GM19239 (cell line): ENCODE measurements around the gene MOB1A.

GRCh38 chr2:73897731-73898588 is 5.2 kb downstream of the ACTG2 start:
- RRBS = no CpG with 5 or more reads among the region's 9 CpGs

DNA sequence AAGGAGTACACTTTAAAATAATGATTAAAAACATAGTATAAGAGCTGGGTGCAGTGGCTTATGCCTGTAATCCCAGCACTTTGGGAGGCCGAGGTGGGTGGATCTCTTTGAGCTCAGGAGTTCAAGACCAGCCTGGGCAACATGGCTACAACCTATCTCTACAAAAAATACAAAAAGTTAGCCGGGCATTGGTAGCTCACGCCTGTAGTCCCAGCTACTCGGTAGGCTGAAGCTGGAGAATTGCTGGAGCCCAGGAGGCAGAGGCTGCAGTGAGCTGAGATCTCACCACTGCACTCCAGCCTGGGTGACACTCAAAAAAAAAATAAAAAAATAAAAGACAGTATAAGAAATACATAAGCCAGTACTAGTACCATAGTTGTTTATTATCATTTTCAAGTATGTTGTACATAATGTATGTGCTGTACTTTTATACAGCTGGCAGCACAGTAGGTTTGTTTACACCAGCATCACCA is 15.5 kb upstream of the DGUOK start:
- RRBS = no CpG with 5 or more reads among the region's 4 CpGs

DNA sequence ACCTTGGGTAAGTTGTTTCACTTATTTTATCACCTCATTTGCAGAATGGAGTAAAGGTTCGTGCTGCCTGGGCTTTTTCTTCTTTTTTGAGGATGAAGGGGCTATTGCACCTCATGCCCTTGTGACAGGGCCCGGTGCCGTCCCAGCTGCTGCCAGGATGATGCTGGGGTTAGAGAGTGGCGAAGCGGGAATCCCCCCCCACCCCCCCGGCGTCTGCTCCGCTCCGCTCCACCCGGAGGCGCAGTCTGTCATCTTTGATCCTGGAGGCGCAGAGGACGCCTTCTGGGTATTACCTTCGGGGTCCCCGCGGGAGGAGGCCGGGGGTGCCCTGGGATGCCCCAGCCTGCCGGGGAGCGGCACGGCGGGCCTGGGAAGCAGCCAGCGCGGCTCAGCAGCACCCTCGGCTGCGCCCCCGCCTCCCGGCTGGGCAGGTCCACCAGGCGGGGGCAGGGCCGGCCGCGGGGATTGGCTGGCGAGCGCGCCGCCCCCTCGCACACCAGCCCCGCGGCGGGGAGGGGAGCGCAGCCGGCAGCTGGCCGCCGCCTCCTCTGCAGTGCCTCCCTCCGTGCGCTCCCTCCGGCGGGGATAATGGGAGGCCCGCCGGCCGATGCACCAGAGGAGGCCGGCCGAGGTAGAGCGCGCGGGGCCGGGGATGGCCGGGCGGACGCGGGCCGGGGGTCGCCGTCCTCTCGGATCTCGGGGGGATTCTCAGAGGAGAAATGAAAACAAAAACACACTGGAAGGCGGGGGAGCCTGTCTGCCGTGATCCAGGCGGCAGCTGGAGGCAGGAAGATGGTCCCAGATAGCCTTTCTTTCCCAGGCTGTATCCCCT is 17.7 kb downstream of the TET3 start:
- RRBS = 3% methylated on average over 33 of the region's 68 CpGs

- RRBS = no CpG with 5 or more reads among the region's 8 CpGs
Observed at GRCh38 chr2:74025818-74026696, 41.3 kb downstream of the TET3 start.

DNA sequence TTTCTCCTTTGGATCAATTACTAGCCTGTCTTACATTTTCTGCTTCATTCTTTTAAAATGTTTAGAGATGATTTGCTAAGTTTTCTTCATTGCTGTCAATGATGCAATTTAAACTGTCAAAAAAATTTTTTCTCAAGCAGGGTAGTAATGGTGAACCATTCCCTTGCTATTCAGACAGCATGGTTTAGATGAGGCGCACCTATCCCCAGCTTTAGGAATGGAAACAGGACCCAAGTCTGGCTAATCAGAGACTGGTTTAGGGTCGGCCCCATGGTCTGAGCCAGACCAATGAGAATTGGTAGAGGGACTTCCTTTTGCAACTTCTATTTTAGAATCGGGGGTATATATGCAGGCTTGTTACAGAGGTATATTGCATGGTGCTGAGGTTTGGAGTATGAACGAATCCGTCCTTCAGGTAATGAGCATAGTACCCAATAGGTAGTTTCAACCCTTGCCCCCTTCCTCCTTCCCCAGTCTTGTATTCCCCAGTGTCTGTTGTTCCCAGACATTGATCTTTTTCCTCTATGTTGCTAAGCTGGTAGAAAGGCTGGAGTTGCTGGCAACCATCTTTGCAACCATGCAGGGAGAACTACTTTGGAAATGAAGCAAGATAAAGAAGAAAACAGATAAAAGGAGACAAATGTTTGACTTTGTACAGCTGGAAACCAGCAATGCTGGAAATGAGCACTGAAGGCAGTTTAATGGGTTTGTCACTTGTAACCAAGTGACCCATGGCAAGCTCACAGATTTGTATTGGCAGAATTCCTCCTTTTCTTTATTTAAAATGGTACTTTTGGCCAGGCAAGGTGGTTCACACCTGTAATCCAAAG is 1.6 kb upstream of the BOLA3 start:
- RRBS = no CpG with 5 or more reads among the region's 5 CpGs

GRCh38 chr2:74164958-74165554 is 13.6 kb downstream of the MOB1A start:
- RRBS = no CpG with 5 or more reads among the region's 2 CpGs

GRCh38 chr2:74177984-74179341 is at the start of gene MOB1A:
TSS of gene MOB1A (minus strand) at chr2:74178879.
- RRBS = 3% methylated on average over 10 of the region's 94 CpGs

- RRBS = no CpG with 5 or more reads among the region's 5 CpGs
Observed at GRCh38 chr2:74452349-74452914, 2.5 kb upstream of the INO80B start.

DNA sequence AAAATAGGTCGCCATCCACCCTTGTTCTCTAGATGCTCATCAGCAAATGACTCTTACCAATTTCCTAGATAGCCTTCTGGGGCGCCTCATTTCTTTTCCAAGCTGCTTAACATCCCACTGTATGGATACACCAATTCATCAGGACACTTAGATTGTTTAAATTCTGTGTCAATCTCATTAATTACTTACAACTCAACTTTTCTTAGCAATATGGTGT is 633 bp upstream of the INO80B start:
- RRBS = no CpG with 5 or more reads among the region's 2 CpGs

- RRBS = 98% methylated on average over 2 of the region's 12 CpGs
Observed at GRCh38 chr2:74462426-74463009, 2.7 kb downstream of the MOGS start.

- RRBS = no CpG with 5 or more reads among the region's 40 CpGs
Observed at GRCh38 chr2:74471816-74472533, 505 bp downstream of the MRPL53 start.

DNA sequence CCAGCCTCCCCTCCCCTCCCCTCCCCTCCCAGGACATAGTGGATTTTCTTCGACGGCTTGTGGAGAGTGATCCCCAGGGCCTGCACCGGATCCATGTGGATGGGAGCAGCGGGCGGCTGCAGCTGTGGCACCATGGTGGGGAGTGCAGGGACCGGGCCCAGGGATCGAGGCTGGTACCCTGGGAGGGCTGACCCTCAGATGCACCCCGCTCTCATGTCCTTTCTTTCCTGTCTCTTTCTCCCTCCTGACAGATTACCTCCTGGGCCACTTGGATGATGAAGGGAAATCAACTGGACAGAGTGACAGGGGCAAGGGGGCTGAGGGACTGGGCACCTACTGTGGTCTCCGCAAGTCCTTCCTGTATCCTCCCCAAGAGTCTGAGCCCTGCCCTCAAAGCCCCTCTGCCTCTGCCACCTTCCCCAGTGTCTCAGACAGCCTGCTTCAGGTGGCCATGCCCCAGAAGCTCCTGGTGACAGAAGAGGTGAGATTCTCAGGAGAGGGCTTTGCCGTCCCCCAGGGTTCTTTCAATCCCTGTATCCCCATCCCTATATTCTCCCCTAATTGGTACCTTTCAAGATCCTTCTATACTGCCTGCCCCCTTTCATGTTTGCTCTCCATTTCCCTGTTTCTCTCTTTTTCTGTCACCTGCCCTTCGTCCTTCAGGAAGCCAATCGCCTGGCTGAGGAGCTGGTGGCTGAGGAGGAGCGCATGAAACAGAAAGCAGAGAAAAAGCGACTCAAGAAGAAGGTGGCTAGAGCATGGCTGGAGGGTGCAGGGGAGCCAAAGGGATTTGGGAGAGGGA is 7.3 kb downstream of the TTC31 start:
- RRBS = 97% methylated on average over 4 of the region's 14 CpGs

GRCh38 chr2:74497621-74498779 is 1.4 kb downstream of the LBX2 start:
- RRBS = 7% methylated on average over 20 of the region's 80 CpGs

- RRBS = under 1% methylated on average over 10 of the region's 45 CpGs
Observed at GRCh38 chr2:74529040-74529580, 396 bp downstream of the AUP1 start.

- RRBS = no CpG with 5 or more reads among the region's 33 CpGs
Observed at GRCh38 chr2:74552255-74553555, 1.0 kb downstream of the LOXL3 start.

- RRBS = no CpG with 5 or more reads among the region's 8 CpGs
Observed at GRCh38 chr2:74560457-74561175, 6.1 kb downstream of the DOK1 start.

- RRBS = no CpG with 5 or more reads among the region's 5 CpGs
Observed at GRCh38 chr2:74573800-74574232, 19.3 kb downstream of the DOK1 start.

DNA sequence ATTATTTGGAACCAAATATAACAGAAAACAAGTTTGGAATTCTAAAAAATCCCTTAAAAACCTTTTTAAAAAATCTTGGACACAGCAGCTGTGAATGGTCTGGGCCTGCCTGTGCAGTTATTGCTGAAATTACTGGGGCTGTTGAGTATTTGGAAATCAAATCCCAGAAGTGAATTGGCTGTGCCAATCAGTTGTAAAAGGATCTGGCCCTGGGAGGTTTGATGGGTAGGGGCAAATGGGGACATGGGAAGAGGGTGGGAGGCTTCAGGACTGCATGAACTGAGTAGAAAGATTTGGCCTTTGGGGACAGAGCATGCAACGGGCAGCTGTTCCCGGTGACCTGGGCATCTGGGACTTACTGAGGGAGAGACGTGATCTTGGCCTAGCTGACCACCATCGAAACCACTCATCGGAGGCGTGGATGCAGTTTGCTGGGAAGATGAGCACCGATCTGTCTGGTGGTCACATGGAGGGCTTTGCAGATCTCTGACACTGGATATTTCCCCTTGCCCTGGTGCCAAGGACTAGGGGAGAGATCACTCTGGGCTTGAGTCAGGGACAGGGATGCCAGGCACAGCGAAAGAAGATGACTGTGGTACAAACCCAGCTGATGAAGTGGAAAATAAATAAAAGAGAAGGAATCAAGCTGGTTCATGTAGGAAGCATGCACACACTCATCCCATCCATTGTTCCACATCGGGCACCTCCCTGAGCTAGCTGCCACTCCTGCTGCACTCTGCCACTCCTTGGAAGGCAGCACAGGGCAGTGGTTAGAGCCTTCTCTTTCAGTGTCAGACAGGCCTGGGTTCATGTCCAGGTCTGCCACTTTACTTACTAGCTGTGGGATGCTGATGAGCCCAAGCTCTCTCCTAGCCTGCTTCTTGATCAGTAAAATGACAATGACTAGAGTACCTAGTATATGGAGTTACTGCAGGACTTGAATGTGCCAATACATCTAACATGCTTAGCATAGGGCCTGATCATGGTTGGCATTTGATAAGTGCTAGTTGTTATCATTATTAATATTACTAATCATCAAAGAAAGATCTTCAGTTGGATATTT is 58.5 kb downstream of the SEMA4F start:
- RRBS = no CpG with 5 or more reads among the region's 9 CpGs

- RRBS = no CpG with 5 or more reads among the region's 38 CpGs
Observed at GRCh38 chr2:74833440-74833996, 409 bp upstream of the HK2 start.

- RRBS = no CpG with 5 or more reads among the region's 9 CpGs
Observed at GRCh38 chr2:74843005-74844306, 9.5 kb downstream of the HK2 start.